Keratinocyte (primary cell): ENCODE measurements around a stretch of chr17.

CAGE:
- cytosol, long polyA minus RNA, result no peak
- cytosol, long polyA plus RNA, result no peak
- long polyA plus RNA, result no peak
- nucleus, long polyA minus RNA, result no peak
- nucleus, long polyA plus RNA, result no peak
Measured at GRCh38 chr17:29676564-29677502, 54.1 kb upstream of the CORO6 start.

GRCh38 chr17:29690757-29691347 is 68.1 kb upstream of the CORO6 start:
CAGE:
- cytosol, long polyA minus RNA, result no peak
- cytosol, long polyA plus RNA, result no peak
- long polyA plus RNA, result no peak
- nucleus, long polyA minus RNA, result no peak
- nucleus, long polyA plus RNA, result no peak

CAGE:
- cytosol, long polyA minus RNA, result no peak
- cytosol, long polyA plus RNA, result no peak
- long polyA plus RNA, result no peak
- nucleus, long polyA minus RNA, result no peak
- nucleus, long polyA plus RNA, result no peak
Measured at GRCh38 chr17:29722315-29723305, 99.9 kb upstream of the CORO6 start.

DNA sequence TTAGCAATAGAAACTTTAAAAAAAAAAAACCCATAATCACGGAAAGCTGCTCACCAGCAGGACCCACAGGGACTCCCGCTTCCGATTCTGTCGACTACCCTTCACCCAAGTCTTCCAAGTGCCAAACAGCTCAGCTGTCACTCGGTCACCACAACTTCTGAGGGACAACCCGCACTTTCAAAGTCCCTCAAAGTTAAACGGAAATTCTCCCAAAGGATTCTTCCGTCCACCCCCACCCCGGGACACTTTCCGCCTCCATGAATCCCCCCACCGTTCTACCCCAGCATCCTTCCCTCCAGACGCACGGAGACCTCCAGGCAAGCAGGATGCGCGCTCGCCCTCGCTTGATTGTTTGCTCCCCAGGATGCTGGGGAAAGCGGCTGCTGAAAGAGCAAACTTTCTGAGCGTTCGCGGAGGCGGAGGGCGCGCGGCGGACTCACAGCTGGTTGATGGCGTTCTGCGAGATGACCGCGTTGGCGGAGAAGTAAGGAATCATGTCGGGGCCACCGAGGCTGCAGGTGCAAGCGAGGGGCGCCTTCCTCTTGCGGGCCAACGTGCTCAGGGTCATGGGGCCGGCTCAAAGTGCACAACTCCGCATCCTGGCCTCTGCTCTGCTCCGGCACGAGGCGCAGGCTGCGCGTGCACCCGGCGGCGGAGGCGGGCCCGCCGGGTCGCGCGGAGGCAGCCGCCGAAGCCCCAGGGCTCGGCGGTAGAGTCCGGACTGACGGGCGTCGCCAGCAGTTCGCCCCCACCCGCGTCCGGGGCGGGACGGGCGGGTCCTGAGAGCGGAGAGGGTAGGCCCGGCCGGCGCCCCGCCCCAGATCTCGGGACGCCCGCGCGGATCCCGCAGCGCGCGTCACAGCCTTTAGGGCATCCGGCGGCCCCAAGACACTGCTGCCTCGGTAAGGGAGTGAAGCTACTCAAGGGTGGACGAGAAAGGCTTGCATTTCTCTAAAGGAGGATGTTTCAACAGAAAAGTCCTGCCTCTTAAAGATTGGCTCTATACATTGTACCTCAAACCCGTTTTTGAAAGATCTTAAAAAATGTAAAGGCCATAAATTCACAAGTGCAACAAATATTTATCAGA is 138.3 kb upstream of the CORO6 start:
CAGE:
- cytosol, long polyA minus RNA, result no peak
- cytosol, long polyA plus RNA, result no peak
- long polyA plus RNA, result no peak
- nucleus, long polyA minus RNA, result no peak
- nucleus, long polyA plus RNA, result no peak

DNA sequence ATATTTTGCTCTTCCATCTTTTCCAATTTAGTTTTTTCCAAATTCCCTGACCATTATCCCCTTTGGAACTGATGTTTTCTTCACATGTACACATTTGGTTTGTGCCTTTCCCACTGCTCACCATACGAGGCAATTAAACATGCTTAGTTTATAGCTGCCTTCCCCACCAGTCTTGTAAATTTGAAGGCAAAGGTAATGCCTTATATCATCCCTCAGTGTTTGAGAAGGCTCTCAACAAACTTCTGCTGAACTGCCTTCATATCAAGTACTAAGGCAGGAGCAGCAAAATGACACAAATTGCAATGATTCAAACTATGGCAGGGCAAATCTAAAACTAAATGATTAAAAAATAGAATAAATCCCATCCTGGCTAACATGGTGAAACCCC is 12.7 kb downstream of the SSH2 start:
CAGE:
- cytosol, long polyA minus RNA, result no peak
- cytosol, long polyA plus RNA, result no peak
- long polyA plus RNA, result no peak
- nucleus, long polyA minus RNA, result no peak
- nucleus, long polyA plus RNA, result no peak

GRCh38 chr17:30177977-30178423 is 57.5 kb downstream of the SLC6A4 start:
CAGE:
- cytosol, long polyA minus RNA, result start-site peak on the plus strand at chr17:30178159-30178163, 30 reads
- cytosol, long polyA plus RNA, result no peak
- long polyA plus RNA, result no peak
- nucleus, long polyA minus RNA, result start-site peak on the plus strand at chr17:30178135-30178163, 26 reads
- nucleus, long polyA plus RNA, result no peak

DNA sequence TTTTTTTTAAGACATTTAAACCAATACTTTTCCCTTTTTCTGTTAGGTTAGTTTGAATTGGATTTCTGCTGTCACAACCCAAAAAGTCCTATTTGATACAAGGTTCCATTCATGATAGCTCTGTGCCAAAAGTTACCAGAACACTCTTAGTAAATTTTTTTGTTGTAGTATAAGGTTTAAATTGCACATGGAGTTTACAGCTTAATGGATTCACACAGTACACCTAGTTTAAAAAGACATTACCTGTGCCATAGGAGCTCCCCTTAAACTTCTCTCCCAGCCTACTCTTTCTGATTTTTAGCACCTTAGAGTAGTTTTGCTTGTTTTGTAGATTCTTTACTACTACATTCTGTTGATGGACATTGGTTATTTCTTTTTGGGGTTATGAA is 47.6 kb downstream of the SLC6A4 start:
CAGE:
- cytosol, long polyA minus RNA, result no peak
- cytosol, long polyA plus RNA, result no peak
- long polyA plus RNA, result no peak
- nucleus, long polyA minus RNA, result no peak
- nucleus, long polyA plus RNA, result no peak

DNA sequence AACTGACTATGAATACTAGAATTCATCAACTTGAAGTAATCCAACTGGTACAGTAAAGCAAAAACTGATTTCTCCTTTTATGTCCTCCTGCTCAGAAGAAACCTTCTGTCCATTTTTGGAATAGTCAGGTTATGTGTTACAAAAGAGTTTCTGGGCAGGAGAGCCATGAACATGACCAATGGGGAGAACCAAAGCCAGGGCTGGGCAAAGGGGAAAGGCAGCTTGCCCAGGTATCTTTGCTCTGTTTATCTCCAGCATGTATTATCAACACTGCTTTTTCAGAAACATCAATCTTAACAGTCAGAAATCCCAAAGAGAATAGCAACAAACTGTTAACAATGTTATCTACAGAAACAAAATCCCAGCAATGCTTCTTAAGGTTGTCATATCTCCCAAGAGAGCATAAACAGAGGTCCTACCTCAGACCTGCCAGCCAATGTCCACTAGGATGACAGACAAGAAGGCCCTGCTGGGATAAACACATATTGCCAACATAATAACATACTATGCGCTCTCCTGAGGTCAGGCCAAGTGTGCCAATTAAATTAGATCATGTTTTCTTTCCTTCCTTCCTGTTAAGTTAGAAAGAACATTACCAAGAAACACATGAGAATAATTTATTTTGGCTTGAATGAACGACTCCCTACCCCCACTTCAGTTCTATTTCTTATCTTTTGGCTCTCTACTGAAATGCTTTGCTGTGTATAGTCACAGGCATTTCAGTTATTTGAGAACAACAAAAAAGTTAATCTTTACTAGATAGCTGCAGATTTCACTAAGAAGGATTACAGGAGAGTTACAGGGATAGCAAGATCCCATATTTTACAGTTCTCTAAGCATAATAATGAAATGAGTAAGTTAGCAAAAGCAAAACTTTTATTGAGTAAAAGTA is 27.9 kb downstream of the BLMH start:
CAGE:
- cytosol, long polyA minus RNA, result no peak
- cytosol, long polyA plus RNA, result no peak
- long polyA plus RNA, result no peak
- nucleus, long polyA minus RNA, result no peak
- nucleus, long polyA plus RNA, result no peak

DNA sequence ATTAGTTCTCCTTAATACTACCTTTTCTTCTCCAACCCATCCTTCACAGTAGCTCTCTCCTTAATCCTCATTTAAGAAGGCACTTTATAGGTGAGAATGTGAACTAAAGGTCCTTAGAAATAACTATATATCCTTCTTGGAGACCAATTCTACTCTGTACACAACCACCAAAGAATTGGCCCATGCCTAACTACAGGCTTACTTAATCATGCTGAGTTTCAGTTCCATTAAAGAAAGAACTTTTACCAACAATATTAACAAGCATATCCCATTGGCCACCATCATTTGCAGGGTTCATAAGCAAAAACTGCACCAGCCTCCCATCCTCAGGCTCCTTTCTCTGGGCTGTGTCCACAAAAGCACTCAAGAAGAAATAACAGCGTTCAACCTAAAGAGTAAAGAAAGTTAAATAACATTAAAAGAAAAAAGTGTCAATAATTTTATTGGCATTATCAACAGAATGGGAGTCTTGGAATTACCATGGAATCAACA is 4.1 kb downstream of the BLMH start:
CAGE:
- cytosol, long polyA minus RNA, result no peak
- cytosol, long polyA plus RNA, result no peak
- long polyA plus RNA, result no peak
- nucleus, long polyA minus RNA, result no peak
- nucleus, long polyA plus RNA, result no peak

DNA sequence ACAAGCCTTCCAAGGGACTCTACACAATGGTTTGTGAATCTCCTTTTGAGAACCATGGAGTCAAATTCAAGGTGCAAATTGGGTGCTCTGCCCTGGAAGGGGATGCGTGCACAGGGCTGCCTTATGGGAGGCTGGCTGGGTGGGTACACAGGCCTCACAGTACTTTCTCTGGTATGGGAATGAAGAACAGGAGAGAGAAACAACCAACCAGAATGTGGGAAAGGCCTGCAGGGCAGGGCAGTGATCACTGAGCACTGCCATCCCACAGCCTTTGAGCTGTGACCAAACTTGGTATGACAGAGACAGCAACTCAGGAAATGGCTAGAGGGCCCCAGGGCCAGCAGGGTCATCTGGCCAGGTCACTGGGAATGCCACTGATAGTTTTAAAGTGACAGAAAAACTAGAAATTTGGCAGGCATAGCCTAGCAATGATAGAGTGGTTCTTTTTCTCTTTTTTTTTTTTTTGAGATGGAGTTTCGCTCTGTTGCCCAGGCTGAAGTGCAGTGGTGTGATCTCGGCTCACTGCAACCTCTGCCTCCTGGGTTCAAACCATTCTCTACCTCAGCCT is 3.8 kb upstream of the TMIGD1 start:
CAGE:
- cytosol, long polyA minus RNA, result no peak
- cytosol, long polyA plus RNA, result no peak
- long polyA plus RNA, result no peak
- nucleus, long polyA minus RNA, result no peak
- nucleus, long polyA plus RNA, result no peak

CAGE:
- cytosol, long polyA minus RNA, result no peak
- cytosol, long polyA plus RNA, result no peak
- long polyA plus RNA, result no peak
- nucleus, long polyA minus RNA, result no peak
- nucleus, long polyA plus RNA, result no peak
Measured at GRCh38 chr17:30340021-30340780, 6.3 kb upstream of the TMIGD1 start.

DNA sequence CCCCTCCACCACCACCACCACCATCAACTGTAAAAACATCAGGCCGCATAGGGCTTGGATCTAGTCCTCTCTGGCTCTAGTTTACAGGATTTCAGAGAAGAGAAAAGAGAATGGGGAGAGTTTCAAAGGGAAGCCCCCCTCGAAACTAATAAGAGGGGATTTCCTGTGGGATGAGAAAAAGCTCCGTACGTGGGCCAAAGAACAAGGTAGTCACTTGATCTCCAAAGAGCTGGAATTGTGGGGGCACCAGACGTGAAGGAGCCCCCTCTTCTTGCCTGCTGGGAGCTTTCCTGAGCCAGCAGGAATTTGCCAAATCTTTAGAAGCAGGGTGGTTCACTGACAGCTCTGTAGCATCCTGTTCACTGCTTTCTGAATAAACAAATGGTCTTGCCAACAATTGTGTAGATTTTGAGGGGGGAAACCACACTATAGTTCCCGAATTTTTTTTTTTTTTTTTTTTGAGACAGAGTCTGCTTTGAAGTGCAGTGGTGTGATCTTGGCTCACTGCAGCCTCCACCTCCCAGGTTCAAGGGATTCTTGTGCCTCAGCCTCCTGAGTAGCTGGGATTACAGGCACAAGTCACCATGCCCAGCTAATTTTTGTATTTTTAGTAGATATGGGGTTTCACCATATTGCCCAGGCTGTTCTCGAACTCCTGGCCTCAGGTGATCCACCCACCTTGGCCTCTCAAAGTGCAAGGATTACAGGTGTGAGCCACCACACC is 7.1 kb upstream of the TMIGD1 start:
CAGE:
- cytosol, long polyA minus RNA, result no peak
- cytosol, long polyA plus RNA, result no peak
- long polyA plus RNA, result no peak
- nucleus, long polyA minus RNA, result no peak
- nucleus, long polyA plus RNA, result no peak

DNA sequence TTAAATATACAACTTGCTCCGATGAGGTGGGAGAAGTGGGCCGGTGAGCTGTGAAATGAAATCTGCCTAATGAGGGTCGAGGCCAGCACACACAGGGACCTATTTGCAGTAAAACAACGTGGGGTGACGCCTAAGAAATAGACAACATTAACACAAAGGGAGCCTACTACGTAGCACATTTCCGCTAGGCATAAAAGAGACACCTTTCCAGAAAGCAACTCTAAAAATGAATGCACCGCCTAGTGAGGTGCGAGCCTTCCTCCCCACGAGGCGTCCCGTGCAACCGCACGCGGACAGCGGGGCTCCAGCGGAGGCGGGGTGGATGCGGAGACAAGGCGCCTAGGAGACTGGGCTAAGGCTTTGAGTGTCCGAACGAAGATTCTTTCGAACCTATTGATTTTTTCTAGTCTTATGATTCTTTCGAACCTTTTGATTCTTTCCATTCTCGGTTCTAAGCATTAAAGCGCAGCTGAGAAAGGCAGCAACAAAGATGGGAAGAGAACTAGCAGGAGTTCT is 559 bp upstream of the CPD start:
CAGE:
- cytosol, long polyA minus RNA, result no peak
- cytosol, long polyA plus RNA, result no peak
- long polyA plus RNA, result no peak
- nucleus, long polyA minus RNA, result no peak
- nucleus, long polyA plus RNA, result no peak

DNA sequence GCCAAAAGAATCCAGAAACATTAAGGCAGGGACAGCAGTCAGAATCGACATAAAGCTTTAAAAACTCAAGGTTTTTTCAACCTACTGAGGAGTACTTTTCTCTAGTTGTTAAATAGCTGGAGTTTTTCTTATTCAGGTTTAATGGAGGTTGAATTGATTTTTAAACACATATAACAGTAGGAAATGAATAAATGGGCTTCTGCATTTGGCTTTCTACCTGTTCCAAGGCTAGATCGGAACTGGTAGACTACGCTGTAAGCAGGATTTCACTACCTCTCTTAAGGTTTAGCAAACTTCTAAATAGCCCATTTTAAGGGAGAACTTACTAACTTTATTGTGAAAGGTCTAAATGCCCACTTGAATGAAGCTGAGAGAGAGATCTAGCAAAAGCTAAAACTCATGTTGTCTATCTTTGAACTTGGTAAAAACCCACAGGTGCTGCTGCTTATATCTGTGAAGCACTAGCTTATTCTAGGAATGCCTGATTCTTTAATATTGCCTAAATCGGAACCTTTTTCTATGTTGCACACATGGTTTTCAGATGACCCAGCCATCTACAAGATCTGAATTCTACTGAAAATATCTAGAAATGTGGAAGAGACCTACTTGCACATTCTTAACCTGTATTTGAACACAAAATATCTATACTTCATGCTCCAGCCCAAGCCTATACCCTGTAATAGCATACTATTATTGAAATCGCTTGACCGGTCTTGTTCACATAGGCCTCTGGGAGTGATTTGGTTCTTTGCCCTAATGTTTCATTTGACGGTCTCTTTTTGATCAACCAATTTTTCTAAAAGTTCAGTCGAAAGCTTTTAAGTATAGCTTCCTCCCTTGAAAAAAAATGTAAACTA is 11.8 kb upstream of the GOSR1 start:
CAGE:
- cytosol, long polyA minus RNA, result no peak
- cytosol, long polyA plus RNA, result no peak
- long polyA plus RNA, result no peak
- nucleus, long polyA minus RNA, result start-site peak on the plus strand centred at position 51 of the sequence, 8 bp wide, 22 reads; start-site peak on the plus strand centred at position 141 of the sequence, 57 bp wide, 28 reads
- nucleus, long polyA plus RNA, result no peak

GRCh38 chr17:30550867-30551332 is 73.7 kb downstream of the GOSR1 start:
CAGE:
- cytosol, long polyA minus RNA, result no peak
- cytosol, long polyA plus RNA, result no peak
- long polyA plus RNA, result no peak
- nucleus, long polyA minus RNA, result no peak
- nucleus, long polyA plus RNA, result no peak

DNA sequence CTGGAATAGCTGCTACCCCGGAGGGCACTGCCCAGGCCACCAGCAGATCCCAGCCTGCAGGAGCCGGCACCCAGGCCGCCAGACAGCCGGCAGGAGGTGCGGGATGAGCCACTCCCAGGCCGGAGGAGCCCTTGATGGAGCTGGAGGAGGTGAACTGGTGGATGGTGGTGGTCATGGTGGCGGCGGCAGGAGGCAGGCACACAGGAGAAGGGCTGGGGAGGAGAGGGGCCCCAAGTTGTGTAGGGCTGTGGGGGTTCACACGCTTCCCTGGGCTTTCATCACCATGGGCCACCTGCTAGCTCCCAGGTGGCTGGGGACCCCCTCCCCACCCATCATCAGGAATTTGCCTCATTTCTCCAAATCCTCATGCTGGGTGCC is 94.4 kb downstream of the GOSR1 start:
CAGE:
- cytosol, long polyA minus RNA, result start-site peak on the minus strand centred at position 239 of the sequence, 5 bp wide, 36,445 reads
- cytosol, long polyA plus RNA, result start-site peak on the minus strand centred at position 237 of the sequence, 12 bp wide, 28,605 and 578 reads in 2 replicates
- long polyA plus RNA, result start-site peak on the minus strand centred at position 236 of the sequence, 14 bp wide, 523 and 24,152 reads in 2 replicates
- nucleus, long polyA minus RNA, result start-site peak on the minus strand centred at position 239 of the sequence, 5 bp wide, 37,403 reads
- nucleus, long polyA plus RNA, result start-site peak on the minus strand centred at position 239 of the sequence, 7 bp wide, 42,195 and 30,069 reads in 2 replicates

DNA sequence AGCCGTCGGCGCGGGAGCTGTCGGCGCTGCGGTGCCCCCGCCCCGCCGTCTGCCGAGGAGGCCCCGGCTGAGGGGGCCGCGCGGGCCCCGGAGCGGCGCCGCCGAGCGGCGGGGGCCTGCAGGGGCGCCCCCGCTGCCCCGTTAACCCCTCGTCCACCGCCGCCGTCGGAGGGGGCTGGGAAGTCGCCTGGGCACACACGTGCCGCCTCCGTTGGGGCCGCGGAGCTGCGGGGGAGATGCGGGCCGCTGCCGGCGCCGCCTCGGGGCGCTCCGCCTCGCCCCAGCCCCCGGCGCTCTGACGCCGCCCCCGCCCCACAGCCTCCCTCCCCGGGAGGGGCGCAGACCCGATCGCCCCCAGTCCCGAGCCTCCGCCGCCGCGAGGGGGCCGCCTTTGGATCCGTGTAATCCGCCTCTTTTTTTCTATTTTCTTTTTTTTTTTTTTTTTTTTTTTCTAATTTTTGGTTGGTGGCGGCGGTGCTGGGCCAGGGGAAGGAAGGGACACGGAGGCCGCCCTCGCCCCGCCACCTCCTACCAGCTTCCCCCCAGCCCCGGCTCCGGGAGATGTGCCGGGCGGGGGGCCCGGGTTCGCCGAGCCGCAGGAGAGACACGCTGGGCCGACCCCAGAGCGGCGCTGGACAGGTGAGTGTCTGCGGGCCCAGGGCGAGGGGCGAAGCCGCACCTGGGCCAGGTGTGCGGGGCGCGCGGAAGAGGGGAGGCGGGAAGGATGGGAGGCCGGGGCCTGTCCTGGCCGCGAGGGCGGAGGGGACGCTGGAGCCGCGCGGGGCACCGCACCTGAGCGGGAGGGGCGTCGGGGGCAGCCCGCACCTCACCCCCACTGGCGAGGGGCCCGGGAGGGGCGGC is 115.1 kb downstream of the CRLF3 start:
CAGE:
- cytosol, long polyA minus RNA, result start-site peak on the plus strand centred at position 402 of the sequence, 5 bp wide, 7 reads
- cytosol, long polyA plus RNA, result no peak
- long polyA plus RNA, result no peak
- nucleus, long polyA minus RNA, result no peak
- nucleus, long polyA plus RNA, result no peak

CAGE:
- cytosol, long polyA minus RNA, result no peak
- cytosol, long polyA plus RNA, result no peak
- long polyA plus RNA, result no peak
- nucleus, long polyA minus RNA, result no peak
- nucleus, long polyA plus RNA, result no peak
Measured at GRCh38 chr17:30950462-30951122, 20.2 kb upstream of the RNF135 start.

CAGE:
- cytosol, long polyA minus RNA, result no peak
- cytosol, long polyA plus RNA, result no peak
- long polyA plus RNA, result no peak
- nucleus, long polyA minus RNA, result no peak
- nucleus, long polyA plus RNA, result no peak
Measured at GRCh38 chr17:31007820-31008998, 37.4 kb downstream of the RNF135 start.

CAGE:
- cytosol, long polyA minus RNA, result no peak
- cytosol, long polyA plus RNA, result no peak
- long polyA plus RNA, result no peak
- nucleus, long polyA minus RNA, result no peak
- nucleus, long polyA plus RNA, result no peak
Measured at GRCh38 chr17:31310874-31311422, 2.9 kb downstream of the EVI2B start.